NB4 (cell line): ENCODE data around the genes ARPC1B and CYP3A7.

GRCh38 chr7:99357961-99358670 lies 16.4 kb upstream of the ARPC1B start:
- RRBS, result 100% methylated on average over 2 of the region's 16 CpGs

DNA sequence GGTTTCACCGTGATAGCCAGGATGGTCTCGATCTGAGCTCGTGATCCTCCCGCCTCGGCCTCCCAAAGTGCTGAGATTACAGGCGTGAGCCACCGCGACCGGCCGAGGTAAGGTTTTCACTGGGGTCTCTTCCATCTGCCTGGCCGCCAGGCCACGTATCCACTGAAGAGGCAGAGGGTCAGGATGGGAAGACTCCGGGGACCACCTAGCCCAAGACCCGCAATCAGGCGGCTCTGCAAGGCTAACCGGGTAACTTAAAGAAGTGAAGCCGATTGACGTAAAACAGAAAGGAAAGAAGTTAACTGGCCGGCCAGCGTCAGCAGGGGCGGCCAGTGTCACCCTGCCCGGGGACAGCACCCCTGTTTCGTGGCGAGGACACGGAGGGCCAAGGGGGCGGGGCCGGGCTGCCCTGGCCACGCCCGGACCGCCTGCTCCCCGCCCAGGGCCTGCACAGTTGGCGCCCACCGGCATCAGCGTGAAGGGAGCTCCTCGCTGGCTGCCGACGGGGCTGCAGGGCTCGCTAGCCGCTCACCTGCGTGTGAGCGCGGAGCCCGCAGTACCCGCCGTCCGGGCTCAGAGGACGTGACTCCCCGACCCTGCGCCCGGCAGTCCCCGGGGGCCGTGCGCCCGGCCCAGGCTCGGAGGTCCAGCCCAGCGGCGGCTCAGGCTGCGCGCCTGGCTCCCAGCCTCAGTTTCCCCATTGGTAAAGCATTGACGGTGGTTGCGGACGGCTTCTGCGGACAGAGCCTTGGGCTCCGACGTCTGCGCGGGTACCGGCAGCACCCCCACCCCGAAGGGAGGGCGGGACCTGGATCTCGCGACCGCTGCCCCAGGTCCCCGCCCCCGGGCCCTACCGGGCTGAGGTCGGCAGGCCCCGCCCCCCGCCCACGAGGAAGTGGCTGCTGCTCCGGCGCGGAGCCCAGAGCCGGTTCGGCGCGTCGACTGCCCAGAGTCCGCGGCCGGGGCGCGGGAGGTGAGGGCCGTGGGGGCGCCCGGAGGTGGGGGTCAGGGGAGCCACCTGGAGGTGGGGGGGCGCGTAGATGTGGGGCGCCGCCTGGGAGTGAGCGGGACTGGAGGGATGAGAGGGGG lies at the start of gene ARPC1B:
TSS of gene ARPC1B (plus strand) at position 922 of the 1,089 bp plus-strand sequence.
- RRBS, result 16% methylated on average over 44 of the region's 101 CpGs

DNA sequence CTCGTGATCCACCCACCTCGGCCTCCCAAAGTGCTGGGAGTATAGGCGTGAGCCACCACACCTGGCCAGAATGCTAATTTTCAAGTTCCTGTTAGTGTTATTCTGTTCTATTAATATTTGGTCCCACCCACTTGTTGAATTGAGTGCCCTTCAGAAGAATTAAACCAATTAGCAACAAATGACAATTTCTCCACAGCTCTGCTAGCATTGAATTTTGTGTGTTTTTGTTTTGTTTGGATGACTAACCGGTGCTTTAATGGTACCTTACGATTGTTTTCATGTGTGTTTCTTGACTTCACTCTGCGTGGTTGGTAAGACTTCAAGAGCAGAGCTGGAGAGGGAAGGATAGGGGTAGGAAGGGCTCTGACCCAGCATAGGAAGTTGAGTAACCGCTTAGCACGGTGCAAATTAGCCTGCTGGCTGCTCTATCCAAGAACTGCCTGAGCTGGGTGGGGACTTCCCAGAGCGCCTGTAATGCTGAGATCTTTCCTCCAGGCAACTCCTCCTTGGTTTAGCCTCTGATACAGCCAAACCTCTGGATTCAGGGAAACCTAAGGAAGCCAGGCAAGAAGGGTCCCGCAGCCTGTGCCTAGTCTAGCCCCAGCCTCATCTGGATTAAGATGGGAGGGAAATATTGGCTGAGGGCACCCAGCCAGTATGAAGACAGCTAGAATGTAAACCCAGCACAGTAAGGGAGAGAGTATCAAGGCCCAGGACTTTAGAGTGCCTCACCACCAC lies 4.6 kb downstream of the ARPC1B start:
- RRBS, result no CpG with 5 or more reads among the region's 10 CpGs

DNA sequence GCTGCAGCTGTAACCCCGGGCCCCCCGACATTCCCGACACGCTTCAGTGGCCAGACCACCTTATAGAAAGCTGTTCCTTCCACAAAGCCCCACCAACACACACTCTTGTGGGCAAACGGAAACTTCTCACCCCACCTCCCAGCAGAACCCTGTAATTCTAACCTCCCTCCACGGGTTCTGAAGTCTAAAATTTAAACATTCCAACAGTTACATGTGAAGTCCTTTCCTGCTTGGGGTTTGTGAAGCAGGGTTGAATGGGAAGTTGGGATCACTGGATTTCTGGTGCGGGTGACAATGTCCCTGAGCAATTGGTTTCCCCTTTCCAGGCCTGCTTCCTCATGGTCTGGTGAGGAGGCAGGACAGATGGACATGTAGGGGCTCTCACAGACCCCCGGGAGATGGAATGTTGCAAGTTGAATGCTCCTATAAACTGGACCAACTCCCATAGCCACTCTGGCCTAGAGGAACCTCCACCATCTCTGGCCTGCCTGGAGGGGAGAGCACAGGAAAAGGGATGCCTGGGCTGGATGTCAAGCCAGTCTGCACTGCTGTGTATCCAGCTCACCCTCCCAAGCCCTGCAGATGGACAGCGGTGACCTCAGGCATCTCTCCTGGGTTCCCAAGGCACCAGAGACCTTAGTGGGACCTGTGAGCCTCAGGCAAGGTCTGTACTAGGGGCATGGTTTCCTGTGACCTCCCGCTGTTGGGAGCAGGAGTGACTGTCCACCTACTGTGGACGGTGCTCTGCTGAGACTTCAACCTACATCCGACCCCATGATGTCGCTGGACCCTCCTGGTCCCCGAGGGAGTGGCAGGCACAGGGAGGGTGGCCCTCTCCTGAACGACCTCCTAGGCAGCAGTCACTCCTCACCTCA lies 11.3 kb downstream of the PDAP1 start:
- RRBS, result no CpG with 5 or more reads among the region's 15 CpGs

DNA sequence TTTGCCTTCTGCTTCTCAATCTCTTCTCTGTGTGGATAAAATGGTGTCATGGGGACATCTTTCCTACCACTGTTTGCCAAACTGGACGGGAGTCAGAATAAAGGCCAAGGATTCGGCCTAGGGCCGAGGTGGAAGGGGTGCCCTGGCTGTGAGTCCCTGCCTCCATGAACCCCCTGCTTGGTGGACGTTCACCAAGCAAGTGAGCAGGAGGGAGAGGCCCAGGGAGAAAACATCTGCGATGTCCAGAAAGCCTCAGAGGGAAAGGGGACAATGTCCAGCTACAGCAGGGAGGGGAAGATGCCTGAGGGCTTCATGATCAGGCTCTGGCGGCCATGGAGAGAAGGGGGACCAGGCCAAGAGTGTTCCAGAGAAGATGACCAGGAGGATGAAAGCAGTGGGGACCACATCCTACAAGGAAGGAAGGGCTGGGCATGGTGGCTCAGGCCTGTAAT lies 10.4 kb downstream of the PDAP1 start:
- RRBS, result no CpG with 5 or more reads among the region's 6 CpGs

DNA sequence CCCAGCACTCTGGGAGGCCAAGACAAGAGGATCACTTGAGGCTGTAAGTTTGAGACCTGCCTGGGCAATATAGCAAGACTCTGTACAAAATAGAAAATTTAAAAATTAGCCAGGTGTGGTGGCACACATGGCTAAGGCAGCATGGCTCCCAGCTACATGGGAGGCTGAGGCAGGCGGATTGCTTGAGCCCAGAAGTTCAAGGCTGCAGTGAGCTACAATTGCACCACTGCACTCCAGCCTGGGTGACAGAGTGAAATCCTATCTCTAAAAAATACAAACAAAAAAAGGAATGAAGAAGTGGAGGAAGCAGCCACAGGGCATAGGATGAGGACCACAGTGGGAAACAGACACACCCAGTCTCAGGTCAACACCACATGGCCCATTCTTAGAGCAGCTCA lies 10.0 kb downstream of the PDAP1 start:
- RRBS, result no CpG with 5 or more reads among the region's 1 CpG

GRCh38 chr7:99455683-99456904 lies 9.9 kb downstream of the ATP5MF start:
- RRBS, result no CpG with 5 or more reads among the region's 29 CpGs

DNA sequence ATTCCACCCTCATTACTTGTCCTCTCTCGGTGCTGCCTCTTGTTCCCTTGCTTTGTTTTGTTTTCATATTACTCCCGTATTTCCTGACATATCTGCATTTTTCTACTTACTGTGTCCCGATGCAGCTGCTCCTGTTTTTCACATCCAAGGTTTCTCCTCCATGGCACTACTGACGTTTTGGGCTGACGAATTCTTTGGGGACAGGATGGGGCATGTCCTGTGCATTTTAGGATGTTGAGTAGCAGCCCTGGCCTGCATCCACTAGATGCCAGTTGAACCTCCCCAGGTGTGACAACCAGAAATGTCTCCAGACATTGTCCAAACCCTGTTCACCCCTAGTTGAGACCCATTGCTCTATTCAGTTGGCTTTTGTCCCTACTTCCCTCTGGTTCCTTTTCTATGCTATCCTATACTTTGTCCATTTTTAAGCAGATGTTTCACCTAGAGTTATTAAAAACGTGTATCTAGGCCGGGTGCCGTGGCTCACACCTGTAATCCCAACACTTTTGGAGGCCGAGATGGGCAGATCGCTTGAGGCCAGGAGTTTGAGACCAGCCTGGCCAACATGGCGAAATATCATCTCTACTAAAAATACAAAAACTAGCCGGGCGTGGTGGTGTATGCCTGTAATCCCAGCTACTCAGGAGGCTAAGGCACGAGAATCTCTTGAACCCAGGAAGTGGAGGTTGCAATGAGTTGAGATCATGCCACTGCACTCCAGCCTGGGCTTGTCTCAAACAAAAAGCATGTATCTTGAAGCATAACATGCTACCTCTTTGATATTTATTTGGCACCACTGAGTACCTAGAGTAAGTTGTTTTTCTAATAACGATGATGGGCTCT lies 12.6 kb downstream of the ZNF789 start:
- RRBS, result no CpG with 5 or more reads among the region's 15 CpGs

DNA sequence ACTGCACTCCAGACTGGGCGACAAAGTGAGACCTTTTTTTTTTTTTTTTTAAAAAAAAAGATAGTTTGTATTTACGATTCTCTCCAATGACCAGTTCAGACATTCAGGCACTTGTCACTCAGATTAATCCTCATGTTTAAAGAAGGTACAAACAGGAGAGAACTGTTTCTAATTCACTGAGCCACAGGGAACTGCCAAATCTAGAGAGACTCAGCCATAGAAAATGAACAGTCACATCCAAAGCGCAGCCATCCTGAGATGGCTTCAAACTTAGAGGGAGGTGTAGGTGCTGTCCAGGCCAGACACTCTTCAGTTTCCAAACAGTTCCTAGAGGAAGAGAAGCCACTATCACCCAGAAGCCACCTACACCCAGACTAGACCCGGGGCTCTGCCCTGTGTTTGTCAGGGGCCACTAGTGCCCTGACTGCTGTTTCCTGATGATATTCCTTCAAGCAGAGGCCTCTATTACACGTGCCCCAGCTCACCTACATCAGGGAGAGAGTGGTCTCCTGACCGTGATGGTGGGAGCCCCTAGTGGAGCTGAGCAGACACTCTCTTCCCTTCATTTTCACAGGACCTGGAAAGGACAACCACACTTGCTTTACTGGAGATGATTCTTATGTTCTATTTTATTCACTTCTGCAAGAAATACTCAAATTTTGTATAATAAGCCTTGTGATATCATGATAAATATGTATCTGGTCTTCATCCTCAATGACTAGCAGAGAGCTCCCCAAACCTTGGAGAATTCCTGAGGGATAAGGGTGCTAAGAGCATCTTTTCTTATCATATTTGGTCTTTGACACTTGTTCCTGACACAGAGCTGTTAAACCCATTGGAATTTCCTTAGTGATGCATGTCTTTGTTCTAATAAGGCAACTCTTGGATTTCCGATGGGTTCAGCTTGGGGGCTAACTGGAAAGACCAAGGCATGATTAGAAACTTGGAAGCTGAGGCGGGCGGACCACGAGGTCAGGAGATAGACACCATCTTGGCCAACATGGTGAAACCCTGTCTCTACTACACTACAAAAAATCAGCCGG lies 9.2 kb downstream of the ZNF394 start:
- RRBS, result no CpG with 5 or more reads among the region's 11 CpGs

DNA sequence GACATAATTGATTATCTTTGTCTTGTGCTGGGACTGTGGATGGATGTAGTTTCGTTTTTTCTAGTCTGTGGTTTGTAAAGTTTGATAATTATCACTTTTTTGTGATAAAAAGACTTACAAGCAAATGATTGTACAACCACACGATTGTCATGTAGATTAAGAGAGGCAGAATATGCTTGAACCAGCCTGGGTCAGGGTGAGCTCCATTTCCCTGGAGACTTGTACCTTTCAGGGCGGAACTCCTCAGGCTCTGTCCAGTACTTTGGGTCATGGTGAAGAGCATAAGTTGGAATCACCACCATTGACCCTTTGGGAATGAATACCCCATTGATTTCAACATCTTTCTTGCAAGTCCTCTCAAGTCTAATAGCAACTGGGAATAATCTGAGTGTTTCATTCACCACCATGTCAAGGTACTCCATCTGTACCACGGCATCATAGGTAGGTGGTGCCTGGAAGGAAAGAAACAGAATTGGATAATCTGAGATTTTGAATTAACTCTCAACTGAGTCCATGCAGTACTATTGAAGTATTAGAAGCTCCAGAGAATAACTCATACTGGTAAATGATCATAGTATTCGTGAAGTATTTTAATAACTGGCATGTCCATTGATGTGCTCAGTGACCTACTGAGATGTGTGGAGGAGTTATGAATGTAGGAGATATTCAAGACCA lies 27.3 kb downstream of the CYP3A5 start:
- RRBS, result no CpG with 5 or more reads among the region's 5 CpGs

GRCh38 chr7:99735016-99735466 lies at the start of gene CYP3A7:
CYP3A7 (minus strand) TSS chr7:99735196.
- RRBS, result no CpG with 5 or more reads among the region's 5 CpGs

DNA sequence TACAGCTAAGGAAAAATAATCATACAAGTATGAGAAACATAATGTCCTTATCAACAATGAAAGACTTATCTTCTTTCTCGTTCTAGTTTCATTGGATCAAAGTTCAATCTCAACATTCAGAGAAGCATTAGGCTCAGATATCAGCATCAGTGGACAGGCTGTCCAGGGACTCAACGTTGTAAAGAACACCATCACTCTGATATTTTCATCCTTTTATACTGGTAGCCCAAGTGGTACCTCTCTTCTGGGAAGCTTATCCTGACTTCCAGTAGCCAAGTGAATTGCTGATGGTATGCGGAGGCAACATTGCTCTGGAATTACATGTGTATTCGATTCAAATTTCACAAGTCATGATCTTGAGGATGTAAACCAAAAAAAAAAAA lies 3.1 kb upstream of the CYP3A4 start:
- RRBS, result no CpG with 5 or more reads among the region's 4 CpGs

DNA sequence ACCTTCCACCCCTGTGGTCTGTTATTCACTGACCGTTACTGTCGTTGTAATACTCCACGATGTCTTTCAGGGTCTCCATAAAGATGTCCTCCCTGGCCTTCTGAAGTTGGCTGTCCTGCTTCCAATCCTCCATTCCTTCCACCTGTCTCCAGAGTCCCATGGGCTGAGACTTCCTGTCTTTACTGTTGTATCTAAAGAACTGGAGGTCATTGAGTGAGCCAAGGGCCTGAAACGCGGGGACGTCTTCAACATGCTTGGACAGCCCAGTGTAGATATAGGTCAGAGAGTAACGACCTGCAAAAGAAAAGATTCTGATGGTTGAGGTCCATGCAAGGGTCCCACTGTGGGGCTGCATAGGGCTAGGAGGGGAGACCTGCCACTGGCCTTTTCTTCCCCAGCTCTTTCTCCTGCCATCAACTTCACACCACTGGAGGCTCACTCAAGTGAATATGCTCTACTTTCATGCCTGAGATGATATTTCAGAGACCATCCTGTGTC lies 4.1 kb downstream of the AZGP1 start:
- RRBS, result no CpG with 5 or more reads among the region's 7 CpGs

GRCh38 chr7:100078952-100079591 lies 2.5 kb downstream of the ZNF3 start:
- RRBS, result no CpG with 5 or more reads among the region's 9 CpGs

DNA sequence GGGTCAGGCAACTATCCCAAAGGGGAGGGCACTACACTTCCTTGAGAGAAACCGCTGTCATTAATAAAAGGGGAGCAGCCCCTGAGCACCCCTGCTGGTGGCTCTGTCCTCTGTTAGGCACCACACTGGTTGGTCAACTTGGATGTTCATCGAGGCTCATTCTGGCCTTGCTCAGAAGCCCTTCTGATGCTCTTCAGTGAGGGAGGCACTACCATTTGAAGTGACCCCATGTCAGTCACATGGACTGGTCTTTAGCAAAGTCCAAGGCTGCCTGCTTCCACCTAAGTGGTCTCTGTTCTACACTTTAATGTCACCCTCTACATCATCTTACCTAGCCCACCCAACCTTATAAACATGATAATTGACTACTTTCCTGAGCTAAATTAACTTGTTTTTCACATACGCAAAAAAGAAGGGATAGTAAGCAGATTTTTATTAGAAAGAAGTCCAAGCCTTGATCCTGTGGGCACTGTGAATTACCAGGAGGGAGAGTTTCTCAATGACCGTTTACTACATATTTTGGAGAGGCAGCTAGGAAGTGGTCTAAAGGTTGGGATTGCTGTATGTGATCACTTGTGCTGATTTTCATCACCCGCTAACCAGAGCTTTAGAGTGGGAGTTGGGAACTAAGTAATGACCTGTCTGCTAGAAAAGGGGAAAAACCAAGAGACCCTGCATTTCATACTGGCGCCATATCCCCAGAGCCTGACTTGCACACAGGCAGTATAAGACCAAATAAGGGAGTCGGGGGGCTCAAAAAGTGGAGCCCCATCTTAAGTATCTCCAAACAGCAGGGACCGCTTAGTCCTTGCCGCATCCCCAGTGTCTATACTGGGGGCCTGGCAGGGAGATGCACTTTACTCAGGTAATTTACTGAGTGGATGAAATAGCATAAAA lies 3.3 kb downstream of the COPS6 start:
- RRBS, result no CpG with 5 or more reads among the region's 9 CpGs

DNA sequence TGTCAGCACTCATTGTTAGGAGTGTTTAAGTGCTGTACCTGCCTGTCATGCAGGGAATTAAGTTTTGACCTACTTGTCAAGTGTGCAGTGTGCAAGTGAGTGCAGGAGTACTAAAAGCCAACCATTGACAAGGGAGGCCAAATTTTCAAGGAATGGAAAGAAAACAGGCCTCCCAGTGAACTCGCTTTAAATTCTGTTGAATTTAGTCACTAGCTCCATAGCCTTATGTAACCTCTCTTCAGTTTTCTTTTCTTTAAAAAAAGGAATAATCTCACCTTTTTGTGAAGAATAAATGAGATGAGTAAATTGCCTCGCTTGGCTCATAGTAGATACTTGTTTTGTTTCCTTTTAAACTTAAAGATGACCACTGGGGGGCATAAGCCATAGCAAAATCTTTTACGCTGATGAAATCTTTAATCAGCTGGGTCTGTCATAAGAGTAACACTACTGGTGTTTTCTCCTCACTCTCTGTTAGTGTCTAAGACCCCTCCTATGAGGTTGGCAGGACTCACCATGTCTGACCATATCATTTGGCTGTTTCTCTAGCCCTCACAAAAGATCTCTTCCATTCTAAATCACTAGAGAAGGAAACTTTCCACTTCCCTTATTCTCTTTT lies 12.2 kb downstream of the STAG3 start:
- RRBS, result no CpG with 5 or more reads among the region's 3 CpGs

GRCh38 chr7:100211106-100212044 lies 8.4 kb upstream of the PVRIG start:
- RRBS, result no CpG with 5 or more reads among the region's 11 CpGs

GRCh38 chr7:100338044-100338580 lies 19.8 kb upstream of the PILRB start:
- RRBS, result 100% methylated on average over 1 of the region's 14 CpGs

- RRBS, result no CpG with 5 or more reads among the region's 18 CpGs
Measured at GRCh38 chr7:100373747-100374542, 658 bp downstream of the PILRA start.

DNA sequence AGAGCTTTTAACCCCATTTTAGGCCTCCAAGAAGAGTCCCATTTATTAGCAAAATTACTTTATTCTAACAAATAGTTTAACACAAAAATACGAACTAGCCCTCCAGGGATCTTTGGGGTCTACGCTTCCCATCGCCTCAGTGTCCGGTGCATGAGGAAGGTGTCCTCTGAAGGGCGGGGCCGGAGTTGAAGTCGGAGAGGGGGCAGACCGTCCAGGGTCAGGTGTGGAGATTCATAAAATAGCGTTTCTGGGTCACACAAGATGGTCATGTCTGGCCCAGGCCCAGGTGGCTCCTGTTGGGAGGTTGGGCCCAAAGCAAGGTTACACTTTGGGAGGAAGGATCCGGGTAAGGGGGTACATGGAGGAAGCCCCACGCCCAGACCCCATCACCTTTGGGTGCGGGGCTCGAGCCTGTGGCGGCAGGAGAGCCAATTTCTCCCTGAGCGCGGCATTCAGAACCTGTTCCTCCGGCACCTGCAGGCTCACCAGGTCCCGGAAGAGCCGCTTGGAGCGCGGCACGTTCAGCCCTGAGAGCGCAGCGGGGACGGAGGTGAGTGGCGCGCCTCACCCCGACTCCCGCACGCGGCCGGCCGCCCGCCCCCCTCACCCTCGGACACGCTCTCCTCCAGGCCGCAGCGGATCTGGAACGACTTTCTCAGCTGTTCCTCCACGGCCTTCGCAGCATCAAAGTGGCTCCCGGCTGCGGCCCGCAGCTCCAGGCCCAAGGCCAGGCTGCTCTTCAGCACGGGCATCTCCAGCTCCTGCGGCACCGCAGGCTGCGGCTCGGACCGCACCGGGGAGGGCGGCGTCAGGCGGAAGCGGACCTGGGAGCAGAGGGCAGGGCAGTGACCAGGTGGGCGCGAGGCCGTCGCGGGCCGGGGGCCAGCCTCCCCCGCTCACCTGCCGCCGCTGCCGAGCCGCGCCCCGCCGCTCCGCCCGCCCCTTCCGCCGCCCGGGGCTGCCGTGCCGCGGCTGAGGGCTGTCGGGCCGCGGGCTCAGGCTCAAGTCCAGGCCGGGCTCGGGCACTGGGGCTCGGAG lies 737 bp downstream of the PPP1R35 start:
- RRBS, result 1% methylated on average over 59 of the region's 83 CpGs